Occipital lobe (tissue), 2 donors: ENCODE data around the genes PSMA5 and ALX3.

GRCh38 chr1:109089990-109090480 lies 529 bp upstream of the TMEM167B start:
- RAMPAGE, long total RNA = no peak

- RAMPAGE, long total RNA = no peak
These were observed 2.0 kb downstream of the ELAPOR1 start for GRCh38 chr1:109115940-109116332.

- RAMPAGE, long total RNA = no peak
These were observed 36.0 kb downstream of the ELAPOR1 start for GRCh38 chr1:109149782-109150538.

GRCh38 chr1:109246141-109246684 lies 3.1 kb upstream of the CELSR2 start:
- RAMPAGE, long total RNA = no peak

GRCh38 chr1:109253349-109254164 lies 4.2 kb downstream of the CELSR2 start:
- RAMPAGE, long total RNA = no peak

- RAMPAGE, long total RNA = no peak
These were observed 690 bp upstream of the PSRC1 start for GRCh38 chr1:109283620-109284049.

- RAMPAGE, long total RNA = no peak
These were observed 898 bp downstream of the SORT1 start for GRCh38 chr1:109396659-109397381.

GRCh38 chr1:109401987-109402414 lies 4.3 kb upstream of the SORT1 start:
- RAMPAGE, long total RNA = no peak

GRCh38 chr1:109425687-109426498 lies at the start of gene PSMA5:
PSMA5 (minus strand) TSS chr1:109426448.
- RAMPAGE, long total RNA = start-site peak on the minus strand at chr1:109426412-109426434, 167 and 237 reads in 2 replicates

DNA sequence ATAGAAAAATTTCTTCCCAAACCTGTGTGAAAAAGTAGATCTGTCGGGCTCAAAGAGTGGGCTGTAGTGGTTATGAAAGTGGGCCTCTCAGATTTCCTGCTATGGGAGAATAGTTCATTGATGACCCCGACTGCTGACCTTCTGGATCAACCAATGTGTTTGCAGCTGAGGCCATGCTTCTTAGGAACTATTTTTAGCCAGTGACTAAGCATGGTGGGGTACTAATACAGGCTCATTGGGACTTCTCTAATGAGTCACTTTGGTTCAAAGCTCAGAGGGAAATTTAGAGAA lies 12.5 kb upstream of the PSMA5 start:
- RAMPAGE, long total RNA = no peak

DNA sequence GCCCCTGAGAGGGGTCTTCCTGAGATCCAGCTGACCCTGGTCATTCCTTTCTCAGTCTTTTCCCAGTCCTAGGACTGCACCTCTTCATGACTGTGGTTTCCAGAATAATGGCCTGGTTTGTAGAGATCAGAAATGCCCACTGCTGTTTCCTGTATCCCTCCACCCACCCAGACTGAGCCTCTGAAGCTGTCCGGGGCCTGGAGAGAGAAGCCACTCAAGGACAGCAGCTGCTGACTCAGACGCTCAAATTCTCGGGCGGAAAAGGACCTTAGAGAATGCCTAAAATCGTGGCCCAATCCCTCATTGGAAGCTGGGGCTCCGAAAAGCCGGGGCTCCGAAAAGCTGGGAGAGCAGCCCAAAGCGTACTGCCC lies 7.9 kb upstream of the GPR61 start:
- RAMPAGE, long total RNA = no peak

GRCh38 chr1:109617224-109617963 lies 2.0 kb downstream of the GNAT2 start:
- RAMPAGE, long total RNA = no peak

- RAMPAGE, long total RNA = no peak
These were observed 6.1 kb downstream of the AMPD2 start for GRCh38 chr1:109625571-109626207.

- RAMPAGE, long total RNA = no peak
These were observed 30.6 kb upstream of the EPS8L3 start for GRCh38 chr1:109794271-109794762.

DNA sequence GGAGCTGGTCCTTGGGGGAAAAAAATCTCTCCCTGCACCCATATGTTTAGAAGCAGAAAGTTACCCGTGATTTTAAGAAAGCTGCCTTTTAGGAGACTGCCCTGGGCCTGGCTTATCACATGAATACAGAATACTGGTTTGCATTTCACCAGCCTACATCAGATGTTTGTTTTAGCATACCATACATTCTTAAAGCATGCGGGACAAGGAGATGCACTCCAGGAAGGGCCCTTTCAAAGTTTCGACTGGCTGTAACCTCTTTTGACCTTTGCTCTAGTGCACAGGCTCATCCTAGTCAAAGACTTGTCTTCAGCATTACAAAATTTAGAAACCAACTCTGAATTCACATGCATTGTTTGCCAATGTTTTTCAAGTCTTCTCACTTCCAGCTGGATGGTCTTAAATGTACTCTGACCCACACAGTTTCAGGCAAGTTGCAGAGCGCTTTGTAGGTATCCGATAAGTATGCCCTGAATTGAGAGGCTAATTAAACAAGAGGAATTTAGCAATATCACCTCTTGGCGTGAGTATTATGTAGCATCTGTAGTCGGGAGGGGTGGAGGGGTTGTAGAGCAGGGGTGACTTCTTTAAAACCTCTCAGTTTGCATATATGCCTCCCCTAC lies 24.6 kb upstream of the AHCYL1 start:
- RAMPAGE, long total RNA = no peak

- RAMPAGE, long total RNA = no peak
These were observed 12.9 kb downstream of the AHCYL1 start for GRCh38 chr1:109997125-109998141.

DNA sequence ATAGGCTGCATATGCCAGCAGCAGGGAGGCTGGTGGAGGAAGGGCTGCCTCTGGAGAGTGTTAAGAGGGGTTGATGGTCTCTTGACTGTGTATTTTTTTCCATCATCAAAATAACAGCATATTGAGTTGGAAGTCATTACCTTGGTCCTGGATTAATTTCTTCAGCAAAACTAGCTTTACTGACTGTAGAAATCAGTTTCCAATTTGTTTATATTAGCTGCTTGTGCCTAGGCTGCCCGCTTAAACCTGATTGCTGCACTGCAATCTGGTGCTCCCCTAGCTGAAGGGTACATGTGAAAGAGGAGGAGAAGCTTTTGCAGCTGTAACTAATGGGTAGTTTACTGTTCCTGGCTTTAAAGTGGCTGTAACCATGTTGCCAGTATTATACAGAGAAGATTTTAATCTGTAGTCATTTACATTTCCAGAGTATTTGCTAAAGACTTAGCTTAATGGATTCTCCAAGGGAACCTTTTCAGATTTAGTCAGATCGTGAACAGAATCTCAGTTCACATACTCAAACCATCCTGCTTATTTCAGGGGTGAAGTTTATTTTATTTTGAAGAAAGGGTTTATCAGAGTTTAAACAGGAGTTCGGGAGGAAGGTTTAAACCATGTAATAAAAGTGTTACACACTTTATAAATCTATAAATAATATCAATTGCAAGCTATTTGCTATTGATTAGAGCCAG lies 22.9 kb downstream of the AHCYL1 start:
- RAMPAGE, long total RNA = no peak

- RAMPAGE, long total RNA = no peak
These were observed 22.5 kb upstream of the STRIP1 start for GRCh38 chr1:110011543-110012646.

- RAMPAGE, long total RNA = no peak
These were observed 16.7 kb downstream of the STRIP1 start for GRCh38 chr1:110051006-110051716.

DNA sequence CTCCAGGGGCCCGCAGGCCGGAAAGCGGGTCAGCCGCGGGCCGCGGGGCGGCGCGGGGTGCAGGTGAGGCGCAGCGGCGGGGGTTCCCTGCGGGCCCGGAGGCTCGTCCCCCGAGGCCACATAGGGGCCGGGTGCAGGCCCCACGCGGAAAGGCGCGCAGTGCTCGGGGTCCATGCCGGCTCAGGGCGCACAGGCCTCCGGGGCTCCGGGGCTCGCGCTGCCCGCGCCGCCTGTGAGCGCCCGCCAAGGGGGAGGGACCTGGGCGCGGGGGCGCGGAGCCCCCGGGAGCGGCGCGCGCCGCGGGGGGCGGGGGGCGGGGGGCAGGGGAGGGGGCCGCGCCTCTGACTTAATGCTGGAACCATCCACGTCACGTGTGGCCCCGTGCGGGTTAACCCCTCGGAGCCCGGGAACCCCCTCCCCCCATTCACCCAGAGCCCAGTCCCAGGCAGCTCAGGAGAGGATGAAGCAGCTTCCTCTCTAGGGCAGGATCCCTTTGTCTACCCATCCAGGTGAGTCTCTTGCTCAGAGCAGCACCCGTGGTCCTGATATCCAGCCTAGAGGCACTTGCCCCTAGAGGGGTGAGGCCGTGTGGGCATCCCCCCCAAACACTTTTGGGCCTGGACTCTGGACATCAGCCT lies at the start of gene ALX3:
TSS of gene ALX3 (minus strand) at position 234 of the 638 bp plus-strand sequence.
- RAMPAGE, long total RNA = no peak